Measurements from ENCODE around the genes MARCHF5 and HELLS.

DNA sequence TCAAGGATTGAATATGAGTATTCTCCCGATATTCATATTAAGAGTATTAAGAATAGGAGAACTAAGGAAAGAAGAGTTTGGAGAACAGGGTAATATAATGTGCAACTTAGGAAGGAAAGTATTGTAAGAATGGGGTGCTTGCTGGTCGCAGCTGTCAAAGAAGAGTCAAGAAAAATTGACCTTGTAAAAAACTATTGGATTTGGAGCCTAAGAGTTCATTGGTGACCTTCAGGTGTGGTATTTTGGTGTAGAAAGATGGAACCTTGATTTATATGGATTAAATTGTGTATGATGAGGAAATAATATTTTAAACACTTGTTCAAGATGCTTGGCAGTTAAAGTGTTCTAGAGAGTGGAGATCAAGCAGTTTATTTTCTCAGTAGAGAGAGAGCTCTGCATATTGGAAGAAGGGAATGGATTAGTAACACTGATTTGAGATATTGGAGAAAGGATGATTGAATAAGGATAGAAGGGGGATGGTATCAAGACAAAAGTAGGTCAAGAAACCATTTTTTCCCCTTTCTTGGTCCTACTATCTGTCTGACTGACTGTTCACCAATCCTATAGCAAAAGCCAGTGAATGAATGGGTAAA, 10.0 kb downstream of the BTAF1 start:
- RRBS = no CpG with 5 or more reads among the region's 2 CpGs

DNA sequence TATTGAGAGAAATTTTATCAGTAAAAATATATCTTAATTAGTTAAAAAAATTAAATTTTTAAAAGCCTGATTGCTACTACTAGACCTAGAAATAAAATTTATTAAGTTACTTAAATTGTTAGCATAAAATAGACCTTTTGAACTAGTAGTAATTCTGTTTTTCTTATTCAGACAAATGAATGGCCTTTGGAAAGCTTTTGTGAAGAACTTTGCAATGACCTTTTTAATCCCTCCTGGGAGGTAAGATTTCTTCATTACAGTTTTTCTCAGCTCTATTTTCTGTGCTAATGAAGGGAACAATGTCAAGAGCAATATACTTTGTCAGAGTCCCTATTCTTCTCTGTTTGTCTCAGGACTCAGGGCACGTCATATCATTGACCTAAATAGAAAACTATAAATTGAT, 33.5 kb downstream of the BTAF1 start:
- RRBS = no CpG with 5 or more reads among the region's 1 CpG

DNA sequence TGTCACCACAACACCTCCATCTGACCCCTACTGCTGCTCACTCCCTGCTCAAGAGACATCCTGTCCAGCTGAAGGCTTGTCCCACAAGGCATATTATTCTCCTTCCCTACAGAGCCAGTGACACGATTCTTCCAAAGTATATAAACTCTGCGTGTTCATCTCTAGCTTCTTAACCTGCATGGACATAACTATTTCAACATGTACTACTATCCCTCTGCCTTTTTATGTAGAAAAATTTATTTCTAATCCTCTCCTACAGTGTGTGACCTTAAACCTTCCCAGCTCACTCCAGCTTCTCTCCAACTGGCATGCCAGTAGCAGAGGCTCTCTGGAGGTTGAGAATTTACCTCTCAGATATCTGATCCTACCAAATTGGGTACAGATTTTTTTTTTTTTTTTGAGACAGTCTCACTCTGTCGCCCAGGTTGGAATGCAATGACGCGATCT, 182.0 kb downstream of the CPEB3 start:
- RRBS = no CpG with 5 or more reads among the region's 5 CpGs

GRCh38 chr10:92290814-92291964, at the start of gene MARCHF5:
MARCHF5 (plus strand) TSS chr10:92291167.
- RRBS = 3% methylated on average over 37 of the region's 93 CpGs

DNA sequence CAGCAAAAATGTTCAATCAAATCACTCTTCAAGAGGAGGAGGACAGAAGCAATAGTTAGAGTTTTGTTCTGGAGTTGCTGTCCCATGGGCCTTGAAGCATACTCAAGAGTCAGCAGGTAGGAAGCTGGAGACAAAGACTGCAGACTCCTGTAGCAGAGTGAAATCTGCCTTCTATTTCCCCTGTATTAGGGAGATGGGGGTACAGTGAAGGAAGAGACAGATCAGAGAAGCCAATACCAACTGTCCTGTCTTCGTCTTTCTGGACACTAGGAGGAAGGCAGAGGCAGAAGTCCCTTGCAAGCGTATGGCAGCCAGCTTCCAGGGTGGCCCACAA, 90.5 kb downstream of the IDE start:
- RRBS = no CpG with 5 or more reads among the region's 2 CpGs

DNA sequence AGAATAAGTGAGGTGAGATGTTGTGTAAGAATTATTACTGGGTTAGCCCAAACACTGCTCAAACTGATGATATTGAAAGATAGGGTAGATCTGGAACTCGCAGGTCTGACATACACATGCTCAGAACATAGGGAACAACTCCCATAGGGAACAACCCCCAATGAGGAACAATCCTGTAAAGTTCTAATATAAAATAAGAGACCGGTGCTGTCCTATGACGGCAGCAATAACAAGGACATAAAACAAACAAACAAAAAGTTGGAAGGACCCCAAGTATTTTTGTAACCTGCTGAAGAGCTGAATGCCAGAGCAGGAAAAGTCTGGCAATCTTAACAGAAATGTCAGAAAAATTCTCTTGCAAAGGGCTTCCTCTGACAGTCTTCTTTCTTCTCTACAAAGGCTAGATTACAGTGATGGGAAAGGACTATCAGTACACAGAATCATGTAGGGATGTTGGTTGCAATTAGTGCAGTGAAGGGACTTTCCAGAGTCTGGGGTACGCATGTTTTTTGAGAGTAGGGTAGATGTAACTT, 35.6 kb downstream of the IDE start:
- RRBS = no CpG with 5 or more reads among the region's 4 CpGs

DNA sequence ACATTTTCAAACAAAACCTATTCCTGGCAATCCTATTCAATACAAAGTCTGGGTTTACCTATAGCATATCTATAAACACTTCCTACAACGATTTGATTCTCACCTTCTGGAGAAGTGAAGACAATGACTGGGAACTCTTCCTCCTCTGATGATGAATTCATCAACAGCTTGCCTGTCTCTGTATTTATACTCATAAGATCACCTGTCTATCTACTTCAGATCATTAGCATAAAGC, 32.8 kb downstream of the IDE start:
- RRBS = no CpG with 5 or more reads among the region's 1 CpG

GRCh38 chr10:92697047-92697852, 7.5 kb downstream of the HHEX start:
- RRBS = no CpG with 5 or more reads among the region's 8 CpGs

- RRBS = 37% methylated on average over 18 of the region's 70 CpGs
These were observed 1.7 kb upstream of the CYP26A1 start for GRCh38 chr10:93071599-93072766.

DNA sequence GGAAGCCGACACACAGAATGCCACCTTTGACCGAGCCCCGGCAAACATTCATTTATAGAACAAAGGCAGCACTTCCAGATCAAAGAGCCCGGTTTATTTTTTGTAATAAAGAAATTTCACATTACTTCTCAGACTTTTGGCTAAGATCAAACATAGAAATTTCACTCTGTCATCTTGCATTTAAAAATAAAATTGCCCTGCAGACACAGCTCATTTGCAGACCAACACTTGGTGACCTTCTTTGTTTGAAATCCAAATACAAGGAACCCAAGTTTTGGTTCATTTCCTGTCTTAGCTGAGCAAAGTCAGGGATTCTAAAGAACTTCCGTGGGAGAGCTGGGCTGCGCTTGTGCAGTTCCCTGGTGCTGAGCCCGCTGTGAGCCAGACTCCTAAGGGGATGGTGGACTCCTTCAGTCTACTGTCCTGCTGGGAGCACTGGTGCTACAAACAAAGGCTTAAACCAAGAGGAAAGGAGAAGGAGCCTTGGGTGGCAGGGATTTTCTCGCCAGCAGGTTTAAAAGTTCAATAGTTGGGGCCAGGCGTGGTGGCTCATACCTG, 60.1 kb downstream of the MYOF start:
- RRBS = no CpG with 5 or more reads among the region's 9 CpGs

DNA sequence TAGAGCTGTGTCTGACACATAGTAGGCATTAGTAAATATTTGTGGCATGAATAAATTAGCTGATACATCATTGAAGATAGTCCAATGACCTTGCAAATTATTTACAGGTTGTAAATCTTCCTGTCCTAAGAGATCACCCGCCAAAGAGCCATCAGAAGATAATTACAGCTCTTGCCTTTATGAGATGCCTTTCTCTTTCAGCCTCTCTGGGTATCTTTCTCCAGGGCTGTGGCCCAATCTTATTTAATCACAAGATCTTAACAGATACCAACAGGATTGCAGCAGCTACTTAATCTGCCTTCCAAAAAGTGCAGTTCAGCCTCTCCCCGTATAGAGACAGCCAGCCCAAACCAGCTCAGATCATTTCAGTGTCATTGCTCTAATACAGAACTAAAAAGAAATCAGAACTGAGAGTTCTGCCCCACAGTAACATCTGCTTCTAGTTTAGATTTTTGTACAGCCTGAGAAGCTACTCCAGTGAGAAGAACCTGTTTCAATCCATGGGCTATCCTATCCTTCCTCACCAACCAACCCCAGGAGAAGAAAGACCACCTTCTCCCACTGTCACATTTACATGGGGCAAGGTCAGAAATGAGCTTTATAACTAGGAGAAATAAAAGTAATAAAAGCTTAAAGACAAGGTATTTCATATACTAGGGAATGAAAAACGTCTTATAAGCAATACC, 41.4 kb downstream of the MYOF start:
- RRBS = no CpG with 5 or more reads among the region's 3 CpGs

DNA sequence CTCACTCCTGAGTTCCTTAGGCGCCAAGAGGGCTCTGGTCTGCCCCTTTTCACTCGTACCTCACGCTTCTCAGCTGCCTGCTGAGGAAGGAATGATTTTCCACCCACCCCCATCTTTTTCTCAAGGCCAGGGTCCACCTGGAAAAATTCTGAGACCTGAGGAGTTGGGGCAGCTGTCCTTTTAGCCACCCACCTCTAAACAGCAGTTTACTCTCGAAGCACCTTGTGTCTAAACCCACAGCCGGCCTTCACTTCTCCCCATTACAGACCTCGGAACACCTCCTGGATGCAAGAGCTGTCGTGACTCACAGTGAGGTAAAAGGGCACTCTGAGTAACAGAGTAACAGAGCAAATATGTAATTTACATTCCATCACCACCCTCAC, 12.4 kb downstream of the FFAR4 start:
- RRBS = no CpG with 5 or more reads among the region's 7 CpGs

GRCh38 chr10:93601663-93602409, 801 bp upstream of the RBP4 start:
- RRBS = no CpG with 5 or more reads among the region's 17 CpGs

- RRBS = no CpG with 5 or more reads among the region's 2 CpGs
These were observed 679 bp downstream of the FRA10AC1 start for GRCh38 chr10:93701825-93702000.

DNA sequence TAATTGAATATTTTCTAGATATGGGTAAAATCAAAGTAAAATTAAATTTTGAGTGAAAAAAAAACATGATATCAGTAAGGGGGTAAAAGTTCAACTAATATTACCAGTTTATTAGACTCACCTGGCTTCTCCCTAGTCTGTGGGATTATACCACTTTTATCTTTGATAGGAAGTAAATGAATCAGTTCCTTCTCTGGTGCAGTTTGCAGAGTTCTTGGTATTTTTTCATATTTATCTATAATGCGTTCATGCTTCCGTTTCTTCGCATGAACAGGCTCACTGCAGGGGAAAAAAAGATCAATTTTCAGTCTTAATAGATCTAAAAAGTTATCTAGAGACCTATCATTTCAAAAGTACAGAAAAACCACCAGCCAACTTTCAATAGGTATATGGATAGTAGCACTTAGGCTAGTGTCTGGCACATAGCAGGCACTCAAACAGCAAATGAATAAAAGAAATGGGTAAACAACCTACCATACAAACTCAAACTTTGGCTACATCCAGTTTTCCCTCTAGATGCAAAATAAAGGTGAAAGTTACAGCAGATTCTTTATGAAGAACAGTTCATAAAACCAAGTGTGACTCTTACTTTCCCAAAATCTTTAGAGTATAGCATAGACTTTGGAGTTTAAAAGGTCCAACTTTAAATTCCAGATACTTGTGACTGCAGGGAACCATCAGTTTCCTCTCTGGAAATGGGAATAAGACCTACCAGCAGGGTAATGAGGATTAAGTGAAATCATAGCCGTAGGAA, 5.5 kb downstream of the NOC3L start:
- RRBS = no CpG with 5 or more reads among the region's 4 CpGs

GRCh38 chr10:94544824-94545925, at the start of gene HELLS:
HELLS (plus strand) TSS chr10:94545788.
- RRBS = 2% methylated on average over 5 of the region's 52 CpGs

- RRBS = no CpG with 5 or more reads among the region's 3 CpGs
These were observed 3.1 kb upstream of the CYP2C18 start for GRCh38 chr10:94680294-94680950.

- RRBS = no CpG with 5 or more reads among the region's 9 CpGs
These were observed 3.3 kb downstream of the CYP2C9 start for GRCh38 chr10:94941629-94942322.

GRCh38 chr10:95066820-95068054, 2.1 kb downstream of the CYP2C8 start:
- RRBS = no CpG with 5 or more reads among the region's 11 CpGs